Gastroesophageal sphincter (tissue), 4 donors: ENCODE measurements around the genes SGTA and ZNF554.

- PRO-cap: no peak
- RAMPAGE, long total RNA, 4 experiments: no peak in any of the 4 experiments
Observed at GRCh38 chr19:2739619-2739826, 294 bp downstream of the SLC39A3 start.

GRCh38 chr19:2757551-2758249, 17.9 kb upstream of the SLC39A3 start:
- PRO-cap: no peak
- RAMPAGE, long total RNA, 4 experiments: no peak in any of the 4 experiments

DNA sequence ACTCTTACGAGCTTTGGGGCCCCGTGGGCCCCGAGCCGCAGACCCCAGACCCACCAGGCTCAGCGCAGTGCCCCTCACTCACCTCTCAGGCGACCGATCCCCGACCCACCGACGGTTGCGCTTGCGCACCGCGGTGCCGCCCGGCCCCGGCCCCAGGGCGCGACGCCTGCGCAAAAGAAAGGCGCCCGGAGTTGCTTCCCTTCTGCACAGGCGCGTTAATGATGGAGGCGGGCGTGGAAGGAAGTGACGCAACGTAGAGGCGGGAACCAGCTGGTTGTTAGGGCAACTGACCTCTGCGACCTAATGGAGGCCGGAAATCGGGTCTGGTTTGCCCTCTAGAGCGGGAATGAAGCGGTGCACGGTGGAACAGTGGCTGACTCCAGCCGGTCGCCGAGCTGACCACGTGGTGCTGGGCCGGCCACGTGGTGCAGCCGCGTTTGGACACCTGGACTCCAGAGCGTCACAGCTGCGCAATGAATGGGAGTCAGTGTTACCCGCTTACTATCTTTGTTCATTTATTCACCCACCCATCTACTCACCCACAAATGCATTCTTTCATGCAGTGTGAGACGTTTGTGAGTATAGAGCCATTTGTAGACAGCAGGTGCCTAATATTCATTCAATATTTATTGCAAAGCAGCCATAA, at the start of gene SGTA:
Gene SGTA (minus strand): TSS at position 123 of the 646 bp plus-strand sequence.
- PRO-cap: unidirectional peak, minus-strand start at position 164 of the sequence; unidirectional peak, minus-strand start at position 220 of the sequence
- RAMPAGE, long total RNA, 4 experiments: start-site peak on the minus strand in 4 of 4 experiments, centred at positions 134 to 144 of the sequence, 197 to 725 reads per replicate

DNA sequence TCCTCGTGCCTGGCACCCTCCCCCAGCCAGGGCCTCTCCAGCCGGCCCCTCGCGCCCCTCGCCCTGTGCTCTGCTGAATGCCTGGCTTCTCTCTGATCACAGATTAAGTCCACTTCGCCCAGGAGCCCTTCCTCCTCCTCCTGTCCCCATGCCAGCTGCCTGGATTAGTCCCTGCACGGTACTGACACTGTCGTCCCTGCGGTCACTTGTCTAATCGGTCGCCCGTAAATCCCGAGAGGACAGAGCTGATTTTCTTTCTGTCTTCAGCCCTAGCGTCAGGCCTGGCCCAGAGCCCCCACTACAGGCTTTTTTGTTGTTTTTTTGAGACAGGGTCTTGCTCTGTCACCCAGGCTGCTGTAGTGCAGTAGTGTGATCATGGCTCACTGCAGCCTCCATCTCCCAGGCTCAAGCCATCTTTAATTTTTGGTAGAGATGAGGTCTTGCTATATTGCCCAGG, 6.6 kb downstream of the THOP1 start:
- PRO-cap: no peak
- RAMPAGE, long total RNA, 4 experiments: no peak in any of the 4 experiments

GRCh38 chr19:2819538-2820461, at the start of gene ZNF554:
ZNF554 (plus strand) TSS chr19:2819868.
- PRO-cap: bidirectional peak, plus-strand start at chr19:2819884, minus-strand start at chr19:2819709
- RAMPAGE, long total RNA, 4 experiments: no peak in any of the 4 experiments

- PRO-cap: unidirectional peak, plus-strand start at chr19:3047221
- RAMPAGE, long total RNA, 4 experiments: no peak in any of the 4 experiments
Observed at GRCh38 chr19:3046587-3047467, 15.5 kb downstream of the TLE5 start.

- PRO-cap: no peak
- RAMPAGE, long total RNA, 4 experiments: no peak in any of the 4 experiments
Observed at GRCh38 chr19:3054941-3055579, 7.2 kb downstream of the TLE5 start.

DNA sequence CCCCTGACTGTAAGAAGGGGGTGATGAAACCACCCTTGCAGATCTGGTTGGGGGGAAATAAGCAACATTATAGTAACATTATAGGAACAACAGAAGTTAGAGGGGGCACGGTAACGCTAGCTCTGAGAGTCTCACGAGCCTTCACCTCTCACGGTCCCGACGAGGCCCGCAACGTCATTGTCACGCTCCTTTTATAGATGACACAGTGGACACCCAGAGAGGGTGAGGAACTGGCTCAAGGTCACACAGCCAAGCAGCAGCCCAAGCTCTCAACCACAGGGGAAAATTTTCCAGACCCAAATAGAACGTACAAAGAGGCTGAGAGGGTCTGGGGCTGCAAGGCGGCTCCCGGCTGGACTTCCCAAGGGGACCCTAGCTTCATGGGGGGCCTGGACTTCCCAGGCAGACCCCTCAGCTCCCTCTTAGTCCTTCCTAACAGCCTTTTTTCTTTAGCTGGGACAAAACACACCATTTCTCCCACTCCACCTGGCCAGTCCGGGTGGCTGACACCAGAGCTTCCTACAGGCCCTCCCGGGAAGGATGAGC, 4.1 kb downstream of the TLE5 start:
- PRO-cap: no peak
- RAMPAGE, long total RNA, 4 experiments: no peak in any of the 4 experiments

DNA sequence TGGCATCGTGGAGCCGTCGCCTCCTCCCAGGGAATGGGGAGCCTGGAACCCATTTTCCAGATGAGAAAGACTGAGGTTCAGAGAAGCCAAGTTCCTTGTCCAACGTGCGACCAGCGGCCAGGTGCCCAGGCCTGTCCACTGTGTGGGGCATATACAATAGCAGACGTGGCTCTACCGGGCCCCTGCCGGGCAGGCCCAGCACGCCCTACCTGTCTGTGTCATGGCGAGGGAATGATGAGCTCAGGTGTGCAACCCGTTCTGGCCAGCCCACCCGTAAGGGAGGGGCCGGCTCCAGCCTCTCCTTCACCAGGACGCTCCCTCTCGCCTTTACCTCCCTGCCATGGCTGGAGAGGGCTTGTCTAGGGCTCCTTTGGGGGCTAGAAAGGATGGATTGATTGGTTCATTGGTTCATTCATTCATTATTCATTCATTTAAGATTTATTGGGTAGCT, 887 bp downstream of the GNA15 start:
- PRO-cap: no peak
- RAMPAGE, long total RNA, 4 experiments: no peak in any of the 4 experiments

DNA sequence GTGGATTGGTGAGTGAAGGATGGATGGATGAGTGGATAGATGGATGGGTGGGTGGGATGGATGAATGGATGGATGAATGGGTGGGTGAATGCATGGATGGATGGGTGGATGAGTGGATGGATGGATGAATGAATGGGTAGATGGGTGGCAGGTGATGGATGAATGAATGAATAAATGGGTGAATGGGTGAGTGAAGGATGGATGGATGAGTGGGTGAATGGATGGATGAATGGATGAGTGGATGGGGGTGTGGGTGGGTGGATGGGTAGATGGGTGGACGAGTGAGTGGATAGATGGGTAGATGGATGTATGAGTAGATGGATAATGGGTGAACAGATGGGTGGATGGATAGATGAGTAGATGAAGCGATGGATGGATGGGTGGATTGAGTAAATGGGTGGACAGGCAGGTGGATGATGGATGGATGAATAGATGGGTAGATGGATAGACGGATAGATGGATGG, 17.8 kb downstream of the GNA15 start:
- PRO-cap: no peak
- RAMPAGE, long total RNA, 4 experiments: no peak in any of the 4 experiments

DNA sequence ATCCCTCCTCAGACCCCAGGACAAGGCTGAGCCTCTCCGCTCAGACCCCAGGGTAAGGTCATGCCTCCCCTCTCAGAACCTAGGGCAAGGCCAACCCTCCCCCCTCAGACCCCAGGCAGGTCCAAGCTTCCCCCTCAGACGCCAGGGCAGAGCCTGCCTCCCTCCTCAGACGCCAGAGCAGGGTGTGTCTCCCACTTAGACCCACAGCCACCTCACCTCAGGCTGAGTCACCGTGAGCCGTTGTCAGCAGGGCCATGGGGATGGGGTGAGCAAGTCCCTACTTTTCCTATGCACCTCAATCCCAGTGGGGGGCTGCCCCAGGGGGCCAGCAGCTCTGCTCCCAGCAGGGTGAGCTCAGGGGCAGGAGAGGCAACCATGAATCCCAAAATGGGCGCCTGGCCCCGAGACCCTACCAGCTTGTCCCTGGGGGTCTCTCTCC, 1.4 kb upstream of the S1PR4 start:
- PRO-cap: no peak
- RAMPAGE, long total RNA, 4 experiments: no peak in any of the 4 experiments

GRCh38 chr19:3188268-3188658, 2.5 kb downstream of the NCLN start:
- PRO-cap: no peak
- RAMPAGE, long total RNA, 4 experiments: no peak in any of the 4 experiments

DNA sequence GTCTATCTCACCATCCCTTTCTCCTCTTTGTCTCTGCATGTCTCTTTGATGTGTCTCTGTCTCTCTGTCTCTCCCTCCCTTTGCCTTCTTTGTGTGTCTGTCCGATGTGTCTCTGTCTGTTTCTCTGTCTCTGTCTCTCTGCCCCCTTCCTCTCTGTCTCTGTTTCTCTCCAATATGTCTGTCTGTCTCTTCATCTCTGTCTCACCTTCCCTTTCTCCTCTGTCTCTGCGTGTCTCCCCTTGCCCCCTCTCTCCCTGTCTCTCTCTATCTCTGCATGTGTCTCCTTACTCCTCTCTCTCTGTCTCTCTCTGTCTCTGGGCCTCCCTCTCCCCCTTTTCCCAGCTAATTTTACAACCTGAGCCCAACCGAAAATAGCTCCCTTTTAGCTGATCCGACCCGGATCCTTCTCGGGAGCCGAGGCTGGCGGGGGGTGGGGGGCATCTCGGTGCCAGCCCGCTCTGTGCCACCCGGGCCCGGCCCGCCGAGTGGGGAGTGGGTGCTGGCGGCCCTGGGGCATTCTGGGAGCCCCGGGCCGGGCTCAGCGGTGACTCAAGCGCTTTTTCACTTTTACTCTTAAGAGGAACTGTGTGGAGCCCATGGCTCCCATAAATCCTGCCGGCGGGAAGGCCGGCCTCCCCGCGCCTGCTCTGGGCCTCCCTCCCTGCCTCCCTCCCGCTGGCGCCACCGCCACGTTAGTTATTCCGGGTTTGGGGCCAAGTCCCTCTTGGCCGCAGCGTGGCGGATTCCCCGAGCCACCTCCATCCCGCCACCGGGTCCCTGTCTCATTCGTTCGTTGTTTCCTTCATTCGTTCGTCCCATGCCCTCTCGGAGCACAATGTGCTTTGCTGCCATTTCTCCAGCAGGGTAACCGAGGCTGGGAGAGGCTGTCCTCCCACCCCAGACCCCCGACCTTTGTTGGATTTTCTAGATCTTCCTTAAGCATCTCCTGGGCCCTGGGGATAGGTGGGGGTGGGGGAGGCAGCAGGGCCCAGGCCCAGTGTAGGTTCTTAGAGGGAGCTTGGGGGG, 3.0 kb downstream of the NFIC start:
- PRO-cap: bidirectional peak, plus-strand start at position 570 of the sequence, minus-strand start at position 406 of the sequence
- RAMPAGE, long total RNA, 4 experiments: no peak in any of the 4 experiments

DNA sequence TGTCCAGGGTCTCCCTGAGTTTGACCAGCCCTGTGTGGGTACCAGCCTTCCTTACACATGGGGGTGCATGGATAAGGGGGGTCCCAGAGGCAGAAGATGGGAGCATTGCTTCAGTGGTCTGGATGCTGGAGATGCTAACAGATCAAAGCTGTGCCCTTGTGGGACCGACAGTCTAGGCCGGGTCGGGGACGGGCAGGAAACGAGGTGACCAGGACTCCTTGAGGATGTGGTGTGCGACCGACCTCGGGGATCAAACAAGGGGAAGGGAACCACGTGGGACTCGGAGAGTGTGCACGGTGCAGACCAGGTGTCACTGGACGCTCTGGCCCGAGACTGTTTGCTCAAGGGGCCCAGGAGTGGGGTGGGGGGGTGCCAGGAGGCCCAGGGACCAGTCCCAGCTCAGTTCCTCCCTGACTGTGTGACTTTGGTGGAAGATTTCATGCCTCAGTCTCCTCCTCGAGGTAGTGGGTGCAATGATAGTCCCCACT, 6.0 kb downstream of the NFIC start:
- PRO-cap: no peak
- RAMPAGE, long total RNA, 4 experiments: no peak in any of the 4 experiments

GRCh38 chr19:3376003-3376392, 9.6 kb downstream of the NFIC start:
- PRO-cap: bidirectional peak, plus-strand start at chr19:3376071, minus-strand start at chr19:3375847
- RAMPAGE, long total RNA, 4 experiments: no peak in any of the 4 experiments

DNA sequence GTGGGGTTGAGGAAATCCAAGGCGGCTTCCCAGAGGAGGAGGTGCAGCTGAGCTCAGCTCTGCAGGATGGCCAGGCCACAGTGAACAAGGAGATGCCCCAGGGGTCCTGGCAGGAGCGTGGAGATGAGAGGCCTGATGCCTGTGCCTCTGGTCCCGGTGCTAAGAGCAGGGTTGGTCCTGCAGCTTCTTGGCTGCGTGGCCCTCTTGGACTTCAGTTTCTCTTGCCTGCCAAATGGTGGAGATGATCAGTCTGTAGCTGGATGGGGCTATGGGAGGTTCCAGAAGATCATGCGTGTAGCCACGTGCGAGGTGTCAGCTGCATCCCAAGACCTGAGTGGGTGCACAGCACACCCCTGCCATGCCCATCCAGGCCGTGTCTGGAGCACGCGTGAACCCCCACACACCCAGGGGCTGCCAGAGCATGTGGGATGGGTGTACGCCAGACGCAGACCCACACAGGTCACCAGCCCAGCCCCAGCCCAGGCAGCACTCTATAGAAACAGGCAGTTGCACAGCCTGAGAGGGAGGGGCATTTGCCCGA, 17.0 kb downstream of the NFIC start:
- PRO-cap: bidirectional peak, plus-strand start at position 248 of the sequence, minus-strand start at position 223 of the sequence
- RAMPAGE, long total RNA, 4 experiments: no peak in any of the 4 experiments

GRCh38 chr19:3466664-3467538, 13.4 kb downstream of the SMIM24 start:
- PRO-cap: bidirectional peak, plus-strand start at chr19:3466992, minus-strand start at chr19:3466929
- RAMPAGE, long total RNA, 4 experiments: no peak in any of the 4 experiments

GRCh38 chr19:3468459-3469383, 11.6 kb downstream of the SMIM24 start:
- PRO-cap: no peak
- RAMPAGE, long total RNA, 4 experiments: no peak in any of the 4 experiments

- PRO-cap: no peak
- RAMPAGE, long total RNA, 4 experiments: no peak in any of the 4 experiments
Observed at GRCh38 chr19:3479630-3480349, 535 bp downstream of the SMIM24 start.

GRCh38 chr19:3576693-3577586, 4.2 kb downstream of the HMG20B start:
- PRO-cap: bidirectional peak, plus-strand start at chr19:3576953, minus-strand start at chr19:3576958
- RAMPAGE, long total RNA, 4 experiments: no peak in any of the 4 experiments